ENCODE data around the gene GATD3.

- PRO-cap, result no peak
Measured at GRCh38 chr21:42992429-42992844, 18.1 kb downstream of the PKNOX1 start.

- PRO-cap, result bidirectional peak, plus-strand start at chr21:43211544, minus-strand start at chr21:43211383
Measured at GRCh38 chr21:43211086-43211844, 42.5 kb downstream of the CRYAA start.

- PRO-cap, result no peak
Measured at GRCh38 chr21:43303180-43303939, 123.6 kb downstream of the SIK1 start.

DNA sequence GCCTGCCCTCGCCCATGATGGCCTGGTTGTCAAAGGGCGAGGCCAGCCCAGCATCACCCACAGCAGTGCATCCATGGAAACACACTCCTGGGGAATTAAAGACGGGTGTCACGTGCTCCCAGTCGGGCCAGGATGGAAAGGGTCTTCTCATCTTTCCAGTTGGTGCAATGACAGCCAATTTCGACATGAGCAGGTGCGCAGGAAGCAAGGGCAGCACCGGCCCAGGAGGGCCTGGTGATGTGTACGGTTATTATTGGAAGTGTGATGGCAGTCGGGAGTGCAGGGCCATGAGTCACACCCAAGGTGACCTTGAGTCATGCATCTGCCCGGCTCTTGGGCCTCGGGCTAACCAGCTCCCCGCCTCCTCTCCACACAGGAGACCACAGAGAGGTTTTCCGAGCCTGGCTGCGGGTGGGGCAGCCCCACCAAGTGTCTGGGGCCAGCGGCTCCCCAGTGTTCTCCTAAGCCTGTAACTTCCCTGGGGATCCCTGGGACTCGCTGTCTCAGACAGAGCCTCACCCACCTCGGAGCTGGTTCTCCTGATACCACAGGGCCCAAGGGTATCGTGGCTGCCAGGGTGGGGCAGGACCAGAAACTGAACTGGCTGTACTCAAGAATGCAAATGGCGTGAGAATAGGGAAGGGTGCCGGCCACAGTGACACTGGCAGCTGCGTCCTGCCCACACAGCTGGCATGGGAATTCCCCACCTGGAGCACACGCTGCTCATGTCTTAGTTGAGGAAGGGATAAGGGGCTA is 119.8 kb downstream of the SIK1 start:
- PRO-cap, result no peak

- PRO-cap, result no peak
Measured at GRCh38 chr21:43313955-43314275, 113.0 kb downstream of the SIK1 start.

GRCh38 chr21:43348893-43349468 is 78.0 kb downstream of the SIK1 start:
- PRO-cap, result bidirectional peak, plus-strand start at chr21:43349252, minus-strand start at chr21:43349042

DNA sequence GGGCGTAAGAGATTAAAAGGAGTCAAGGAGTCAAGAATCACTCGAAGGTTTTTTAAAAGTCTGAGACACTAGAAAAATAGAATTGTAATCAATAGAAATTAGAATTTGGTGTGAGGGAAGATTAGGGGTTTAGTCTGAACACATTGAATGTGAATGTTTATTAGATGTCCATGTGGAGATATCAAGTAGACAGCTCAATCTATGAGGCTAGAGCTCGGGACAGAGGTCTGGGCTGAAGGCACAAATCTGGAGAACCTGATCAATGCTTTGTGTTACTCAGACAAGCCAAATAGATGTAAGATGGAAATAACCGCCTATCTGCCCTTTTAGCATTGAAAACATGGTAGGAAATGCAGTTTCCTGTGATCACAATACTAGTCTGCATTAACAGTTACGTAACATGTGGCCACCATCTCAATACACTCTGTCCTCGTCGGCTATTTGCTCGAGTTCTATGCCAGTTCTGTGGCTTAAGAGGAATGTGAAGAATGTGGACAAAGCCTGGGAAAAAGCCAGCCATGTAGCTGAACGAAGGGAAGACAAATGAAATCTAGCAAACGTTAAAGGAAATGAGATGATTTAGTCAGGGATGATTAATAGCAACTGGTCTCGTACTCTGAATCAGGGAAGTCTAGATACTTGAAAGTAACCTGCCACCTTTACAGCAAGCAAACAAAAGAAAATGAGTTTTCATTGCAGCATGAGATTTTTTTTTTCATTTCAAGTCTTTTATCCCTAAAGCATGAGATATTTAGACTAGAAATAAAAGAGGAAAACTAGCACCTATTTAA is 21.0 kb downstream of the H2BC12L start:
- PRO-cap, result no peak

DNA sequence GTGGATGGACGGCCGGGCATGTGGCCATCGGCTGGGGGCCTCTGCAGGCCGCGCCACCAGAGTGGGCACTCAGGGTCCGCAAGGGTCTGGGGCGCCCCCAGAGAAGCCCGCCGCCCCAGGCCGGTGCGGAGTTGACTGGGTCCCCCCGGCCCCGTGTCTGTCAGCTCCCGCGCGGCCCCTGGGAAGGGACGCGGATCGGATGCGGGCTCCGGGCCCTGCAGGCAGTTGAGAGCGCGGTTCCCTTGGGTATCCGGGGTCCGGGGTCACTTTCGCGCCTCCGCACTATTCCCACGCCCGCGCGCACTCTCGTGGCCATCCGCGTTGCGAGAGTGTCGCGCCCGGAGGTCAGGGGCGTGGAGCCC is 507 bp upstream of the PDXK start:
- PRO-cap, result no peak

- PRO-cap, result no peak
Measured at GRCh38 chr21:43736003-43736651, 17.2 kb downstream of the PDXK start.

- PRO-cap, result no peak
Measured at GRCh38 chr21:43740208-43741203, 21.6 kb downstream of the PDXK start.

DNA sequence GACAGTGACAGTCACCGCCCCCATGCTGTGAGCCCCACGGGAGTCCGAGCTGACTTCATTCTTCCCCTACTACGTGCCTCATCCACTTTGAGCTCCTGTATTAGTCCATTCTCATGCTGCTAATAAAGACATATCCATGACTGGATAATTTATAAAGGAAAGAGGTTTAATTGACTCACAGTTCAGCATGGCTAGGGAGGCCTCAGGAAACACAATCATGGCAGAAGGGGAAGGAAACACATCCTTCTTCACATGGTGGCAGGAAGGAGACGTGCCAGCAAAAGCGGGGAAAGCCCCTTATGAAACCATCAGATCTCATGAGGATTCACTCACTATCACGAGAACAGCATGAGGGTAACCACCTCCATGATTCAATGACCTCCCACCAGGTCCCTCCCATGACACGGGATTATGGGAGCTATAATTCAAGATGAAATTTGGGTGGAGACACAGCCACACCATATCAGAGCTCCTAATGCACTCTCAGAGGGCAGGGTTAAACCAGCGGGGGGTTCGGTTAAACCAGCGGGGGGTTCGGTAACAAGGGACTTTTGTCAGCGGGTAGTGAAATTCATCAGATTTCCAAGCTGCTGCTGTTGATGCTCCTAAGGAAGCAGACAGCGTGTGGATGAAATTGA is 4.5 kb downstream of the CSTB start:
- PRO-cap, result no peak

DNA sequence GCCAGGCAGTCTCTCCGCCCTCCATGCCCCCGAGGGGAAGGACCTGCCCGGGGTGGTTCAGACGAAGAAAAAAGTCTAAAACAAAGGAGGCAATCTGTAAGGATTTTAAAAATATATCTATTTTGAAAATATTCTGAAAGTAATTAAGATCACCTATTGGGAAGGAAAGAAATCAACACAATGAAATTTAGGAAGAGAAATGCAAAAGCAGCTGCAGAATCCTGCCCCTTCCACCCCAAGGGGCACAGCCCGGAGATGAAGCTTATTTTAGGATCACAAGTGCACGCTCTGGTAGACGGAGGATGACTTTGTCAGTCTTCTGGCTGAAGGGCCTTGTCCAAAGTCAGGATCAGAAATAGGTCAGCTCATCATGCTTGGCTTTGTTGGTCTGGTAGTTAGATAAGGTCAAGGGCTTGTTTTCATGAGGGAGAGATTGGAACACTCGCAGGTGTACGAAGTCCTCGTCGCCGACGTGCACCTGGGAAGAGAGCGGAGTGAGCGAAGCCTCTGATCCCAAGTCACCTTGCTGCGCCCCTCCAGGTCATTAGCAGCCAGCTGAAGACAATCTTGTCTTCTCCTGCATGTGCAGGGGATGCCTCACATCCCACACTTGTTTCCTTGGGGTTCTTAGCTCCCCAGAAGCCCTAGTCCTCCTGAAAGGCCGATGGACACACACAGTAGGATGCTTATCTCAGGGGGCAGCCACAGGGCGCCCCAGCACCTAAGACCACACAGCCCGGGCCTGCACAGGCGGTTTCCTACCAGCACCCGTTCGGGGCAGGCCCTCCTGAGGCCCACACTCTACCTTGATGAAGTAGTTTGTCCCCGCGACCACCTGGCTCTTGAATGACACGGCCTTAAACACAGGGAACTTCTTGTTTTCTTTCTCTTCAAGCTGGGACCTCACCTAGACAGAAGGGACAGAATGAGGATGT is 2.0 kb downstream of the CSTB start:
- PRO-cap, result no peak

GRCh38 chr21:43861389-43862036 is 3.5 kb upstream of the AGPAT3 start:
- PRO-cap, result no peak

DNA sequence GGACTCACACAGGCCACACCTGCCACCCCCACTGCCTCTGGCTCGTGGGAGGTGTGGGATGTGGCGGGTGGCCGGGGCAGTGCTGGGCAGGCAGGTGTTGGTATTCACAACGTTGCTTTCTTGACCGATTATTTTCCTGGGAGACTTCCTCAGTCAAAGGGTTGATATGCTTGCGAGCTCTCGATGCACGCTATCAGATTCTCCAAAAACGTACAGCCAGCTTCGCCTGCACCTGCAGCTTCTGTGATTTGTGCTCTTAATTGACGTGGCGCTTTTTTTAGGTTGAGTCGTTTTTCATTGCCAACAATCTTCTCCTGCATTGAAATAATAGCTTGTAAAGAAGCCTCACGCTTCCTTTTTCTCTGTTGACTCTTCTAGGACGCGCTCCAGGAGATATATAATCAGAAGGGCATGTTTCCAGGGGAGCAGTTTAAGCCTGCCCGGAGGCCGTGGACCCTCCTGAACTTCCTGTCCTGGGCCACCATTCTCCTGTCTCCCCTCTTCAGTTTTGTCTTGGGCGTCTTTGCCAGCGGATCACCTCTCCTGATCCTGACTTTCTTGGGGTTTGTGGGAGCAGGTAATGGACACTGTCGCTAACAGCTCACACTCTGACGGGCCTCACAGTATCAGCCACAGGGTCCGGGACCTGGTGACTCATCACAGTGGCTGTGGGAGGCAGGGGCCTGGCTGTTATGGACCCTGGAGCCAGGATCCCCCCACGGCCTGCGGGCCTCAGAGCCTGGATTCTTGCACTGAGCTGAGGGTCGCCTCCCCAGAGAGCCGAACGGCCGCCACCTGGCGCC is 31.3 kb upstream of the TRAPPC10 start:
- PRO-cap, result no peak

DNA sequence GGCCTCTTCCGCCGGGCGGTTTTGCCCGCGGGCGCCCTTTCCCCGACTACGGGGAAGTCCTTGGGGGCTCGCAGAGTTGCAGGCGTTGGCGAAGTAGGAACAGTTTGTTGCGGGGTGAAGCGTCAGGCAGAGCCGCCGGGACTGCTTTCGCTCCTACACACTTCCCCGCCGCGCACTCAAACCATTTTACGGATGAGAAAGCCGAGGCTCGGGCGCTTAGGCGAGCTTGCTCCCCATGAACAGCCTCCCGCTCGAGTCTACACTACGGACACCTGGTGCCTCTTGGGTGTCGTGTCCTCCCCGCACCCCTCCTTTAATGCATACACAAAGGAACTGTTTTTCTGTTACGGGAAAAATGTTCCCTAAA is 799 bp downstream of the TRAPPC10 start:
- PRO-cap, result no peak

DNA sequence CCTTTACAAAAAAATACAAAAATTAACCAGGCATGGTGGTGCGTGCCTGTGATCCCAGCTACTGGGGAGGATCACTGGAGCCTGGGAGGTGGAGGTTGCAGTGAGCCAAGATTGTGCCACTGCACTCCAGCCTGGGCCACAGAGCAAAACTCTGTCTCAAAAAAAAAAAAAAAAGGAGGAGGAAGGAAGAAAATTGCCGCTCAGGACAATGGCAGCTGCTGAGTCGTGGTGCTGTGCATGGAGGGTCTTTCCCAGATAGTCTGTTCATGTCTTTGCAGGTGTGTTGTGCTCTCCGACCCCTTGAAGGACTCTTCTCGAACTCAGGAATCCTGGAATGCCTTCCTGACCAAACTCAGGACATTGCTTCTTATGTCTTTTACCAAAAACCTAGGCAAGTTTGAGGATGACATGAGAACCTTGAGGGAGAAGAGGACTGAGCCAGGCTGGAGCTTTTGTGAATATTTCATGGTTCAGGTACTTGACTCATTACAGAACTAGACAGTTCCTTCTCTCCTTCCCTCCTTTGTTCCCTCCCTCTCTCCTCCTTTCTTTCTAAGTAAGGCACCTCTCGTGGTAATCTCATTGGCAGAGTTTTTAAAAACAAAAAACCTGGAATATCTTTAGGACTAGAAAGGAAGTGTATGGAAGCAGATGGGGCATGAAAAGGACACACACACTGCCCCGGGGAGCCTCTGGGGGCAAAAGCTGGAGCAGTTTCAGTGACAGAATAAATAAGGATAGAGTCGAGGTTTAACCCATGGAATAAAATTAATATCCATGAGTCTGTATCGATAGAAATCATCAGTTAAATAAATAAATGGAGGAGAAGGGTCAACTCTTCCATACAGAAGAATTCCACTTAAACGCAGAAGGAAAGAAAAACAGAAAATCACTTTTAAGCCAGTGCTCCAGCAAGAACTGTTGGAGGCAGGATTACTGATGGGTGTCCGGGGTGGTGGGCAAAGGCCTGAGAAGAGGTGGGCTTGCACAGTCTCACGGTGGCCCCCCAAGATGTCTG is 43.6 kb downstream of the TRAPPC10 start:
- PRO-cap, result no peak

- PRO-cap, result no peak
Measured at GRCh38 chr21:44065201-44065858, 41.9 kb upstream of the PWP2 start.

- PRO-cap, result no peak
Measured at GRCh38 chr21:44088728-44089133, 18.5 kb upstream of the PWP2 start.

GRCh38 chr21:44133245-44133828 is at the start of gene GATD3:
Gene GATD3, plus strand, starts transcription at chr21:44133683.
- PRO-cap, result unidirectional peak, plus-strand start at chr21:44133692

DNA sequence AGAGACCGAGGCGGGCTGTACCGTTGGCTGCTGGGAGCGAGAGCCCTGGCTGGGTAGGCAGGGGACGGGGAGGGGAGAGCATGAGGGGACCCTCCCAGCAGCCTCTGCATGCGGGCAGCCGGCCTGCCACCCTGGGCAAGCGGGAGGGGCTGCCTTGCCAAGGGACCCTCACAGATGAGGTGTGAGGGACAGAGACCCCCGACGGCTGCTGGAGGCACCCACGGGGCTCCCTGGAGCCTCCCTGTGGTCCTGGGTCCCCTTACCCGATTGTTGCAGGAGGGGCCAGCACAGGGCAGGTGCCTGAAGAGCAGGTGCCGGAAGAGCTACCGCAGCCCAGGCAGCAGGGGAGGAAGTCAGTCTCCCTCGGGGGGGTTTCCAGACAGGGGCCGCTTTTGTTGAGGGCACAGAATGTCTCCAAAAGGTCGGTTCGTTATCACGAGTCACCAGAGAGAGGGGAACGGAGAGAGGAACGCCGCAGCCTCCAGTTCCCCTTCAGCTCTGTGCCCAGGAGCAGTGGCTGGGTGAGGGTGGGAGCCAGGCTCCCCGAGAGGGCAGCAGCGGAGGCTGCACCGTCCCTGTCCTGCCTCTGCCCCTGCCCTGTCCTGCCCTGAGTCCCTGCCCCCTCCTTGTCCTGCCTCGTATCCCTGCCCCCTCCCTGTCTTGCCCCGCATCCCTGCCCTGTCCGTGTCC is 26.2 kb downstream of the GATD3 start:
- PRO-cap, result no peak

All from left lobe of liver (tissue), 1 donor.